GM12878 (cell line): ENCODE measurements around a stretch of chr2.

DNA sequence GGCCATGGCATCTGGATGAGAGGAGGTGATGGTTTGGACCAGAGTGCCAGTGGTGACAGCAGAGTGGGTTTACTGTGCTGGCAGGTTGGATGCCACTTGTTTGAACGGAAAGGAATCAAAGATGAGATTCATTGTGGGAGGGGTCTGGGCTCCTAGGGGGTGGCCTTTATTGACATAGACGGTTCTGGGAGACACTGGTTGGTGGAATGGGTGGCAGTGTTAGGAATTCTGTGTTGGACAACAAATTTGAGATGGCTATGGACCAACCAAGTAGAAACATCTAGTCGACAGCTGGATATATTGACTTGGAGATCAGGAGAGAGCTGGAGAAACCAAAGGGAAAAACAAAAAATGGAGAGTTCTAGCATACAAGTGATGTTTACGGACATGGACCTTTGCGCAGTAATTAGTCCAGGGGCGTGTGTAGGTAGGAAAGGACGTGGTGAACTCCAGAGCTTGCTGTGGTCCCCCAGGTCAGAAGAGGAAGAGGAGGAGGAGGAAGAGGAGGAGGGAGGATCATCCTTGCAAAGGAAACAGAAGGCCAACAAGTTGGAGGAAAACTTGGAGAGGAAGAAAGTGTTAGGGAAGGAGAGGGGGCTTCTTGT is 17.4 kb downstream of the TRAF3IP1 start:
- RAMPAGE, long total RNA, result no peak
- RRBS, 2 experiments, result no CpG with 5 or more reads among the region's 7 CpGs
CAGE:
- cytosol, long polyA minus RNA, result no peak
- cytosol, long polyA plus RNA, result no peak
- long polyA plus RNA, result no peak
- nucleolus, long total RNA, result no peak
- nucleus, long polyA plus RNA, result no peak
- nucleus, long total RNA, result no peak

DNA sequence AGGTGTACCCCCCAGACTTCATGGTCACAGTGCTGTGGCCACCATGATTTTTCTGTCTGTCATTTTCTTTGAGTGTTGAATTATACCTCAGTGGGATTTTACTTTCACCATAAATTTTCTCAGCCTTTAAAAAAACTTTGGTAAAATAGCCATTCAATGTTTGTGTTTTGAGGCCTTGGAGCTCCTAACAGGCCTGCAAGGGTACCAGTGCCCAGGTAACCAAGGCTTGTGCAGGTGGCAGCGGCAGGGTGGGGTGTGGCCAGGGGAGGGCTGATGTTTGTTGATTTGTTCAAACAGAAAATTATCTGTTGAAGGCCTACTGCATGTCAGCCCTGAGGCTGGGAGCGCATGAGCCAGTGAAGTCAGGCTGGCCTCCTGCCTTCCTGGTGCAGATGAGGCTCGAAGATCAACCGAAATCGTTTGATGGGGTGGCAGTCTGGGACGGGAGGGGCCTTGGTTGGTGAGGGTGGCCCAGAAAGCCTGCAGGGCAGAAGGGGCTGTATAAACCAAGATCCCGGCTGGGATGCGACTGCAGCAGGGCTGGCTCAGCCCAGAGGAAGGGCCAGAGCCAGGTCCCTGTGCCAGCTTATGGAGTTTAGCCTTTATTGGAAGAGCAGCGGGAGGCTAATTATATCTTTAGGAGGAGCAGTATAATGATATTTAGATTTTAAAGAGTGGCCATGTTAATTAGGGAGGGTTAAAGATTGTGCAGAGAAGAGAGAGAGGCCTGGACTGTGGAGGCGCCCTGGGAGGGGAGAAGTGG is 24.8 kb downstream of the TRAF3IP1 start:
- RAMPAGE, long total RNA, result no peak
- RRBS, 2 experiments, result no CpG with 5 or more reads among the region's 10 CpGs
CAGE:
- cytosol, long polyA minus RNA, result no peak
- cytosol, long polyA plus RNA, result no peak
- long polyA plus RNA, result no peak
- nucleolus, long total RNA, result no peak
- nucleus, long polyA plus RNA, result no peak
- nucleus, long total RNA, result no peak

- RAMPAGE, long total RNA, result no peak
- RRBS, 2 experiments, result no CpG with 5 or more reads among the region's 23 CpGs
CAGE:
- cytosol, long polyA minus RNA, result no peak
- cytosol, long polyA plus RNA, result no peak
- long polyA plus RNA, result no peak
- nucleolus, long total RNA, result no peak
- nucleus, long polyA plus RNA, result no peak
- nucleus, long total RNA, result no peak
Observed at GRCh38 chr2:238425839-238426448, 783 bp upstream of the ASB1 start.

DNA sequence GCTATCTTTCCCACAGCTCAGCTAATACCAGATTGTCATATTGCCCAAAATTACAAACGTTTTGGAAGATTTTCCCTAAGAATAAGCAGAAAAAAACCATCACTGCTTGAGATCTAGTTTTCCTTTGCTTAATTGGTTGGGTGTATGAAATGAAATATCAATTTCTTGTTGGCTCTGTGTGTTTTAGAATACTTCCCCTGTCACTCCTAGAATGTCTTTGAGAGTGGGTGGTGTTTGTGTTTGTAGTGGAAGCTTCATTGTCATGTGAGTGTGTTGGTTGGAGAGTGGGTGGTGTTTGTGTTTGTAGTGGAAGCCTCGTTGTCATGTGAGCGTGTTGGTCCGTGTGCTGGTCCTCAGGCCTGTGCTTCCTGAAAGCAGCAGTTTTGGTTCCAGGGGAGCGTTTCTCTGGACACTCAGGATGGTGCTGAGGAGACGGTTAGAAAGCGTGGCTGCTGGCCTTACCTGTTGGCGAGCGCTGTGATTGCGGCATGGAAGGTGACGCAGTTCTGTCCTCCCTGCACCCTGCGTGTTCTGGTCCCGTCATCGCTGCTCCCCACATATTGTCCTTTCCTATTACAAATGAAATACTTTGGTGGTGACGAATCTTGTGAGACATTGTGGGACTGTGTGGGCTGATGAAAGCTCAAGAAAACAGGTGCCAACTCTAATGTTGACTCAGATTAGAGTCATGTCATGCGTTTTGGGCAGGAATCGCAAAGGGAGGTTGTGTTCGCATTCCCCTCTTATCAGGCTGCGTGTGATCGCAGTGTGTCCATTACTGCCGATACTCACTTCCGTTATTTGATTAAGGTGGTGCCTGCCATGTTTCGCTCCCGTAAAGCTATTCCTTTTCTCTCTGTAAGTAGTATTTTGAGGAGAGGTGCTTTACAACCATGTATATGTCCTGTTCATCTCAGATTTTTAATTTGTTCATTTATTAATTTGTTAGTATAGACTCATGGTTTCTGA is 12.6 kb downstream of the ASB1 start:
- RAMPAGE, long total RNA, result no peak
- RRBS, 2 experiments, result no CpG with 5 or more reads among the region's 24 CpGs
CAGE:
- cytosol, long polyA minus RNA, result no peak
- cytosol, long polyA plus RNA, result no peak
- long polyA plus RNA, result no peak
- nucleolus, long total RNA, result no peak
- nucleus, long polyA plus RNA, result no peak
- nucleus, long total RNA, result no peak

GRCh38 chr2:238596659-238597026 is 169.9 kb downstream of the ASB1 start:
- RAMPAGE, long total RNA, result no peak
- RRBS, 2 experiments, result no CpG with 5 or more reads among the region's 9 CpGs
CAGE:
- cytosol, long polyA minus RNA, result no peak
- cytosol, long polyA plus RNA, result no peak
- long polyA plus RNA, result no peak
- nucleolus, long total RNA, result no peak
- nucleus, long polyA plus RNA, result no peak
- nucleus, long total RNA, result no peak

DNA sequence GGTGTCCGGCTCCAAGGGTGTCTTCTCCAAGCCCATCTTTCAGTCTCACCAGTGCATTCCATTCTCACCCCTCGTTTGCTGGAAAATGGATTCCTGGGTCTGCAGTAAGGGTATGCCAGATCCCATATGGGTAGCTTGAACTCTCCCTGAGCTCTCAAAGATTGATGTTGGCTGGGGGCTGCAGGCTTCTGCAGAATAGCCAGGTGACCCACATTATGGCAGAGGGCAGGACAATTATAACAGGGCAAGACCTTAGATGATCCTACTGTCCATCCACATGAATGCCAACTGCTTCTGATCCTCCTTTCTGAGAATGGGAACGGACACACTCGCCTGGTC is 144.3 kb upstream of the TWIST2 start:
- RAMPAGE, long total RNA, result no peak
- RRBS, 2 experiments, result no CpG with 5 or more reads among the region's 4 CpGs
CAGE:
- cytosol, long polyA minus RNA, result no peak
- cytosol, long polyA plus RNA, result no peak
- long polyA plus RNA, result no peak
- nucleolus, long total RNA, result no peak
- nucleus, long polyA plus RNA, result no peak
- nucleus, long total RNA, result no peak

DNA sequence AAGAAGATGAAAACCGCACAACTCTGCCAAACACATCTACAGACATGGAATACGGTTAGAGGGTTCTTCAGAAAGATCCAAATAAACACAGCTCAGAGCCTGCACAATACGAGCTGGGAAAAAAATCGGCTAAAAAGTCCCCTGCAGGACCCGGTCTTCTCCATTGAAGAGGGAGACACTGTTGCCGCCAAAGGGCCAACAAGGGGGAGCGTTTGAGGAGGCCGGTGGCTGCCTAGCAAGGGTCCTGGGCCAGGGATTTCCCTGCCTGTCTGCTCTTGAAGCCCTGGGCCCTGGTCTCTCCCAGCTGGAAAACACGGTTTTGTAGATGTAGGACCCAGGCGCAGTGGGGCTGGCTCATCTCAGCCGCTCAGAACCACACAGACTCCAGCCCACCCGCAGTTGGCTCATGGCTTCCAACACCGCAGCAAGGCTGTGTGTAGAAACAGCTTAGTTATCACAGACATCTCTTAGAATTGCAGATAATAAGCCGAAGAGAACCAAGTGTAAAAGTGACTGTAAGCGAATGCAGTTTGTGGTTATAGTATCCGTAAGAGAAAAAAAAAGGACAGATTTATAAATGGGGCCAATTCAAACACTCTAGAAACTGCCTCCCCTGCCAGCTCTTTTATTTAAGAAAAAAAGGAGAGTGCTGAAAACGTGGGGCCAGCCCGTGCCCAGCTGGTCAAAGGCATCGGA is 57.0 kb upstream of the TWIST2 start:
- RAMPAGE, long total RNA, result no peak
- RRBS, 2 experiments, result 48 to 54% methylated on average over 4 of the region's 19 CpGs
CAGE:
- cytosol, long polyA minus RNA, result no peak
- cytosol, long polyA plus RNA, result no peak
- long polyA plus RNA, result no peak
- nucleolus, long total RNA, result no peak
- nucleus, long polyA plus RNA, result no peak
- nucleus, long total RNA, result no peak

DNA sequence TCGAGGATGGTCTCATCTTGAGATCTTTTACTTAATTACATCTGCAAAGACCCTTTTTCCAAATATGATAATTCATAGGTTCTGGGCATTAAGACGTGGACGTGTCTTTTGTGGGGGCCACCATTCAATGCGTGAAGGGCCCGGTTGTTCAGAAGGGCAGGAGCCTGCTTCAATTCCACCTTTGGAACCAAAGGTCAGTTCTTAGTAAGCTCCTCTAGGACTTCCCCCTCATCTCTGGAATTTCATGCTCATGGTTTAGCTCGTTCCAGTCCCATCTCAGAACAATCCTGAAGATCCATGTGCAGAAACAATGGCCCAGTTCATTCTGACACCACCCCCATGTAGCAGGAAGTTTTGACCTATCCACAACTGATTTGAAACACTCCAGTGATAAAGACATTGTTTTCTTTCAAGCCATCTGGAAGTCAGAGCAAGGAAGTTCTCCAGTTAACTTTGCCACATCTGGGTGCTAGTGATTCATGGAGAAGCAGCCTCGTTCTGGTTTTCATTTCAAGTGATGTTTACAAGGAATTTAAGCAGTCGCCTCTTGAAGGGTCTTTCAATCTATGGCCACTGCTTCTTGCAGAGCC is 36.7 kb upstream of the TWIST2 start:
- RAMPAGE, long total RNA, result no peak
- RRBS, 2 experiments, result no CpG with 5 or more reads among the region's 8 CpGs
CAGE:
- cytosol, long polyA minus RNA, result no peak
- cytosol, long polyA plus RNA, result no peak
- long polyA plus RNA, result no peak
- nucleolus, long total RNA, result no peak
- nucleus, long polyA plus RNA, result no peak
- nucleus, long total RNA, result no peak

DNA sequence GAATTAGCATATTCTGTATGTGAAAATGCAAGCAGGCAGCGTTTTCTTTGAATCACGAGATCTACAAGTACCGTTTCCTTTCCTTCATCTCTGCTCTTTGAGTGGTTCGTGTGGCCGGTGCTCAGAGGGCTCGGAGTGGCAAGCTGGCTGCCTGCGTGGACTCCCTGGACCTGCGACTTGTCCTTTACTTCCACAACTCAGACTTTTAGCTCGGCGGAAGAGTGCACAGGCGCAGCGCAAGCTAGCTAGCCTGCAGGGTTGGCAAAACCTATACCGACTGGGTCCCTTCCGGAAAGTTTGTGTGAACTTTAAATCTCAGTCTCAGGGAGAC is 6.9 kb downstream of the TWIST2 start:
- RAMPAGE, long total RNA, result no peak
- RRBS, 2 experiments, result no CpG with 5 or more reads among the region's 14 CpGs
CAGE:
- cytosol, long polyA minus RNA, result no peak
- cytosol, long polyA plus RNA, result no peak
- long polyA plus RNA, result no peak
- nucleolus, long total RNA, result no peak
- nucleus, long polyA plus RNA, result no peak
- nucleus, long total RNA, result no peak

GRCh38 chr2:238856798-238857313 is 9.0 kb downstream of the TWIST2 start:
- RAMPAGE, long total RNA, result no peak
- RRBS, 2 experiments, result no CpG with 5 or more reads among the region's 10 CpGs
CAGE:
- cytosol, long polyA minus RNA, result no peak
- cytosol, long polyA plus RNA, result no peak
- long polyA plus RNA, result no peak
- nucleolus, long total RNA, result no peak
- nucleus, long polyA plus RNA, result no peak
- nucleus, long total RNA, result no peak

GRCh38 chr2:238967994-238968359 is 120.1 kb downstream of the TWIST2 start:
- RAMPAGE, long total RNA, result no peak
- RRBS, 2 experiments, result no CpG with 5 or more reads among the region's 8 CpGs
CAGE:
- cytosol, long polyA minus RNA, result no peak
- cytosol, long polyA plus RNA, result no peak
- long polyA plus RNA, result no peak
- nucleolus, long total RNA, result no peak
- nucleus, long polyA plus RNA, result no peak
- nucleus, long total RNA, result no peak

DNA sequence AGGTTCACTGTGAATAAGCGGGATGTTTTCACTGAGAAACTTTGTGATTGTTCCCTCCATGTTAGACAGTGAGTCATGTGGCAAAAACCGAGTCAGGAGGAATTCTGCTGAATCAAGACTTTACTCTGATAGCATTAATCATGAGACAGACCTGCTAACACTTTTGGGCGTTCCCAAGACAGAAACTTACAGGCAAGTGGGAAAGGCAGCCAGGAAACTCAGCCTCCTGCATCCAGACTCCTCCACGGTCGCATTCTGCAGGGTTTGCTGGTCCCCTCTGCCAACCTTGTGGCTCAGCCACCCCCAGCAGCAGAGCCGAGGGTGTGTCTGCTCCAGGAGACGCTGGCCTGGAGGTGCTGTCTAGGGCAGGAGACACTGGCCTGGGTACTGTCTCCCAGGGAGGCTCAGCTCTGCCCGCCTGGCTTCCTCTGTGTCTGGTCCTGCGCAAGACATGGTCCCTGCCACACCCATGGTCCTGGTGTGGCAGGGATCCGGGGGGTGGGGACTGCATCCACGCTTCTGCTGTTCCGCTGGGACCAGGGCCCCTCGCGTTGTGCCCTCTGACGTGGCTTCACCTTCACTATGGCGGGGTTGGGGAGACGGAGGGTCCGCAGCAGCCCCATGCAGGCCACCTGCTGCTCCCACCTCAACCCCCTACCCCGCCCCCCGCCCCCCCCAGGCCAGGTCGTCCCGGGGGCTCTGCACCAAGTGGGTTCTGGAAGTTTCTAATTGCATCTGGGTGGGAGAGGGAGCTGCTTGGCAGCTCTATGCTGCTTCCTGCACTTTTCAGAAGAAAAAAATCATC is 177.5 kb downstream of the TWIST2 start:
- RAMPAGE, long total RNA, result no peak
- RRBS, 2 experiments, result no CpG with 5 or more reads among the region's 22 CpGs
CAGE:
- cytosol, long polyA minus RNA, result no peak
- cytosol, long polyA plus RNA, result no peak
- long polyA plus RNA, result no peak
- nucleolus, long total RNA, result no peak
- nucleus, long polyA plus RNA, result no peak
- nucleus, long total RNA, result no peak

GRCh38 chr2:239059655-239060230 is 211.9 kb downstream of the TWIST2 start:
- RAMPAGE, long total RNA, result no peak
- RRBS, 2 experiments, result no CpG with 5 or more reads among the region's 12 CpGs
CAGE:
- cytosol, long polyA minus RNA, result no peak
- cytosol, long polyA plus RNA, result no peak
- long polyA plus RNA, result no peak
- nucleolus, long total RNA, result no peak
- nucleus, long polyA plus RNA, result no peak
- nucleus, long total RNA, result no peak

DNA sequence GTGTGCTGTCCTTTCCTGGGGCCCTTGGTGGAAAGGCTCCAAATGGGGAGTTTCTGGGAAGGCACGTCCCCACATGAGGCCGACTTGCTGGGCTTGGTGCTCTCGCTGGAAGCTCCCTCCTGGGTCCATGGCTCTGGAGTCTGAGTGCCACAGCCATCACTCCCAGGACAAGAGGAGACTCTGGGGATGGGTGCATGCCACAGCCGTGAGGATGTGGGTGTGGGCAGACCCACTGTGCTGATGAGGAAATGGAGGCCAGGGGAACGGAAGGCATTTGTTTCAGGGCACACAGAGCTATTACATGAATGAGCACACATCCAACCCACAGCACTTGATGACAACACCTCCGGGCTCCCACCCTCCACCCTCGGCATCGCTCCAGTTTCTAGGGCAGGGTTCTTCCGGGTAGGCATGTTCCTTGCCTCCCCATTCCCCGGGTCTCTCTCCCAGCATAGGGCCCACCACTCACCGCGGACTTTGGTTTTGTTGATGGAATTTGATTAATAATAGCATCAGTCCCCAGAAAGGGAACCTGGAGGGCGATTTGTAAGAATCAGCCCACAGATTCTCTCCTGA is 246.6 kb downstream of the HDAC4 start:
- RAMPAGE, long total RNA, result no peak
- RRBS, 2 experiments, result 89 to 98% methylated on average over 4 of the region's 13 CpGs
CAGE:
- cytosol, long polyA minus RNA, result no peak
- cytosol, long polyA plus RNA, result no peak
- long polyA plus RNA, result no peak
- nucleolus, long total RNA, result no peak
- nucleus, long polyA plus RNA, result no peak
- nucleus, long total RNA, result no peak

DNA sequence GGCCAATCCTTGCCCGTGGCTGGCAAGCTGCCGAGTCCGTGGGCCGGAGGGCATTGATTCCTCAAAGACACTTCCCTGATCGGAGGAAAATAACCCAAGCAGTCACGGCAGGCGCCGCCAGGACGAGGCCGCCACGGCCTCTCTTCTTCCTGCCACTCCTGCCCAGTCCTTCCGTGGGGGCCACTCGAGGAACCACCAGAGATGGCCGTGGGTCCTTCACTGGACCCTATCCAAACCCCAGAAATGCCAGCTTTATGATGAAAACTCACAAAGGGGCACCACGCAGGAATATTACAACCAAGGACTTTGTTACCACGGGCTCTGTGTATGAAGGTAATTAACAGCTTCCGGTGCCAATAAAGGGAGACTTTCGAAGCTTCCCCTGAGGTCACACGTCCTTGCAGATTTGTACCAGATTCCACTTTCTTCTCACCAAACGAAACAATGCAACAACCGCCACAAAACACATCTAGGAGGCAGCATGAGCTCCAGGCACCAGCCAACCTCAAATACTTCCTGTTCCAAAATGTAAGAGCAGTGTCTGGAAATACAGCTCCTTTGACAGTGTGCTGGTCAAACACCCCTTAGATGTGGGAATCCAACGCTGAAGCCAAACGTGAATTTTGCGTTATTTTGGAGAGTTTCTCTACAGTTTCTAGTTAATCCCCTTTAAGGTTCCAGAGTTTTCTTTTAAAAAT is 170.2 kb downstream of the HDAC4 start:
- RAMPAGE, long total RNA, result no peak
- RRBS, 2 experiments, result no CpG with 5 or more reads among the region's 24 CpGs
CAGE:
- cytosol, long polyA minus RNA, result no peak
- cytosol, long polyA plus RNA, result no peak
- long polyA plus RNA, result no peak
- nucleolus, long total RNA, result no peak
- nucleus, long polyA plus RNA, result no peak
- nucleus, long total RNA, result no peak

- RAMPAGE, long total RNA, result no peak
- RRBS, 2 experiments, result no CpG with 5 or more reads among the region's 4 CpGs
CAGE:
- cytosol, long polyA minus RNA, result no peak
- cytosol, long polyA plus RNA, result no peak
- long polyA plus RNA, result no peak
- nucleolus, long total RNA, result no peak
- nucleus, long polyA plus RNA, result no peak
- nucleus, long total RNA, result no peak
Observed at GRCh38 chr2:239245096-239245451, 155.7 kb downstream of the HDAC4 start.

DNA sequence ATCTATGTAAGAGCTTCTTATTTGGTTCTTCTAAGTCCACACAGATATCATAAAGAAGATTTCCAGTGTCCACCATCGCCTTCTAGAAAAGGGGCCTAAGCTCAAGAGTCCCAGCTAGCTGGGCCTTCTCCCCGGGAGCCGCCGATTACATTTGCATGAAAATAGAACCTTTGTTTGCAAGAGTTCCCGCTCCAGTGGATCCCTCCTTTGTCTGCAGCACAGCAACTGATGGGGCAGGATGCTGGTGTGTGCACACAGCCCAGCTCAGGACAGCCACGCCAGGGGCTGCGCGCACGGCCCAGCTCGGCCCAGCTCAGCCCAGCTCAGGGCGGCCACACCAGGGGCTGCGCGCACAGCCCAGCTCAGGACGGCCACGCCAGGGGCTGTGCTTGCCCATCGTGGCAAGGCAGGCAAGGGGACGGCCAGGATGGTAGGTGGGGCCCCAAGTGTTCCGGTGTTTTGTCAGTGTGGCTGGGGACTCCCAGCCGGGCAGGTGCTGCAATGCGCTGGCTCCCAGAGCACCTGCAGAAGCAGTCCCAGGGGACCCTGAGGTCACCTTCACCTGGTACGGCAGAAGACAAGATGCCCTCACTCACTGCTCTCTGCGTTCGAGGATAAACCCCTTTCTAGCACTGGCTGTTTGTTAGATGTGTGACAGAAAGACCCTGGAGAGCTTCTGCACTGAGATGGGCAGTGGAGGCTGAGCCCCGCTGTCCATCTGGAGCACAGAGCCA is 108.9 kb downstream of the HDAC4 start:
- RAMPAGE, long total RNA, result no peak
- RRBS, 2 experiments, result no CpG with 5 or more reads among the region's 24 CpGs
CAGE:
- cytosol, long polyA minus RNA, result no peak
- cytosol, long polyA plus RNA, result no peak
- long polyA plus RNA, result no peak
- nucleolus, long total RNA, result no peak
- nucleus, long polyA plus RNA, result no peak
- nucleus, long total RNA, result no peak

DNA sequence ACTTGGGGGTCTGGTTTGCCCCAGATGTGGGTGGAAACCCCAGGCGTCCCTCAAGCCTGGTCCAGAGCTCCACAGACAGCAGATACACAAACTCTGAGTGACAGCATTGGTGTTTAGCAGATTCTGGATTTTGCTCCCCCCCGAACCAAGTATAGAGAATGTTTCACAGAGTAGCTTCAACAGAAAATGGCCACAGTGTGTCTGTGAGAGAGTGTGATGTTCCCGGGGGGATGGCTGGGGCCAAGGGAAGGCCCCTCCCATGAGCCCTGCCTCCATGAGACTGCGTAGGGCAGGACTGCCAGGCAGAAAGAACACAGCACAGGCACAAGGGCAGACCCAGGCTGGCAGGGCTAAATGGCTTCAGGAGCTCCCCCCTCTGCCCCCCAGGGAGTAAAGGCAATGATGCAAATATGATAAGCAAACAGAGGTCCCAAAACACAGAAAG is 90.5 kb downstream of the HDAC4 start:
- RAMPAGE, long total RNA, result no peak
- RRBS, 2 experiments, result no CpG with 5 or more reads among the region's 4 CpGs
CAGE:
- cytosol, long polyA minus RNA, result no peak
- cytosol, long polyA plus RNA, result no peak
- long polyA plus RNA, result no peak
- nucleolus, long total RNA, result no peak
- nucleus, long polyA plus RNA, result no peak
- nucleus, long total RNA, result no peak

DNA sequence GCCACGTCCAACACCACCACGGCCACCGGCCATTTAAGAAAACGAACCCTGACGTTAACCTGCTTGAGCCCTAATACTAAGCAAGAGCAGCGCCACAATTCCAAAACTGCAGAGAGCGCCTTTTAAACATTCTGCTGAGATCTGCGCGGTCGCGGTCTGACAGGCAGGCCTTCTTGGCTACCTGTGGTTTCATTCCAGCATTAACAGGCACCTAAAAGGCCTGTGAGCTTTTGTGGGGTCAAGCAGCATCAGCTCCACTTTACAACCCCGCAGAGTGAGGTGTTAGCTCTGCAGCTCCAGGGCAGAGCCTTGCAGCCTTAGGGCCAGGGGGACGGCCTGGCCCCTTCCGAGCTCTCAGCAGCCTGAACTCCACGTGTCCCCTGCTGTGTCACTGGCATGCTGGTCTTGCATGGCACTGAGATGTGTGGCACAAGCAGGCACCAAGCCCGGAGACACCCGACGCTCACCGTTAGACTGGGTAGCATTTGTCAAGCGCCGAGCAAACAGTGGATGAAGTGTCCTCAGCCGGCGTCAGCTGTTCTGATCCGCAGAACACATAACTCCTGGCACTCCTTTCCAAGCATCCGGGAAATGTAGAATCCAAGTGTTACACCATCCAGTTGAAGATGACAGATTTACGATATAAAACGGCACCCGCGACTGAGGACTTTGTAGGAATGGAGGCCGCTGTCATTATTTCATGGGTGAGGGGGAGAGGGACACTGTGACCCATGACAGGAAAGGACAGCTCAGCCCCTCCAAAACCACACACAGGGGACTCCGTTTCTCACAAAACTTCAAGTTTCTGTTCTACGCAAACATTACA is 89.7 kb downstream of the HDAC4 start:
- RAMPAGE, long total RNA, result no peak
- RRBS, 2 experiments, result 96 to 98% methylated on average over 8 to 10 of the region's 32 CpGs
CAGE:
- cytosol, long polyA minus RNA, result no peak
- cytosol, long polyA plus RNA, result no peak
- long polyA plus RNA, result no peak
- nucleolus, long total RNA, result no peak
- nucleus, long polyA plus RNA, result no peak
- nucleus, long total RNA, result no peak

DNA sequence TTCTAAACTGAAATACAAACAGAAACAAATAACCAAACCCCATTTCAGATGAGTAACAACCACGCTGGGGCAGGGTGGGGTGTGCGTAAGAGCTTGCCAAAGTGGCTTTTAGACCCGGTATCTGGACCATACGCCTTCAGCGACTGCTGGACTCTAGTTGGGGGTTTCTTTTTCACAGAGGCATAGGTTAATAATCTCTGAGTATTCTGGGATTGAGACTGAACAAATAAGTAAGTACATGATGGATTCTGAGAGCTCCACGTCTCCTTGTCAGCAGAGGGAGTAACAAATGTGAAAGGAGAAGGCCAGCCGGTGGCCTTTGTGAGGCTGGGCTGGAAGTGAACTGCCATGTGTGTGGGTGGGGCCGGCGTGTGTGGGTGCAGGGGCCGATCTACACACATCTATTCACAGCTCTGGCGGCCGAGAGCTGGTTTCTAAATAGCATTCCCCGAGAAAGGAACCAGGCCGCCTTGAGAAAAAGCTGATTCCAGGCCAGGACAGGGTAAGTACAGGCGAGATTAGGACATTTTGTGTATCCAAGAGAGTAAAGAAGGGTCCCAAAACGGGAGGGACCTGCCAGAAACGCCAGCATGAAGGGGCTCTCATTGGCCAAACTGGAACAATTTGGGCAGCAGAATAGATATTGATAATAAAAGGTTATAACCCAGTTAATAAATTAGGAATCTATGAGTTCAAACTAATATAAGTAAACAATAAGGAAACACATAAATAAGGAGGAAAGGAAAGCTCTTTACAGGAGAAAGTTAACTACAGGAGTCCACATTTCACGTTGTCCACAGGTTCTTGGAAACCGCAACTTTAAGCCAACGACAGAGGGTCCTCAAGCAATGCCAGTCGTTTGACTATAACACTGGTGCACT is 83.6 kb downstream of the HDAC4 start:
- RAMPAGE, long total RNA, result no peak
- RRBS, 2 experiments, result 76 to 91% methylated on average over 2 of the region's 21 CpGs
CAGE:
- cytosol, long polyA minus RNA, result no peak
- cytosol, long polyA plus RNA, result no peak
- long polyA plus RNA, result no peak
- nucleolus, long total RNA, result no peak
- nucleus, long polyA plus RNA, result no peak
- nucleus, long total RNA, result no peak